Hematopoietic multipotent progenitor cell (in vitro differentiated cells): ENCODE data around the genes PLEKHA7 and KCNJ11.

DNA sequence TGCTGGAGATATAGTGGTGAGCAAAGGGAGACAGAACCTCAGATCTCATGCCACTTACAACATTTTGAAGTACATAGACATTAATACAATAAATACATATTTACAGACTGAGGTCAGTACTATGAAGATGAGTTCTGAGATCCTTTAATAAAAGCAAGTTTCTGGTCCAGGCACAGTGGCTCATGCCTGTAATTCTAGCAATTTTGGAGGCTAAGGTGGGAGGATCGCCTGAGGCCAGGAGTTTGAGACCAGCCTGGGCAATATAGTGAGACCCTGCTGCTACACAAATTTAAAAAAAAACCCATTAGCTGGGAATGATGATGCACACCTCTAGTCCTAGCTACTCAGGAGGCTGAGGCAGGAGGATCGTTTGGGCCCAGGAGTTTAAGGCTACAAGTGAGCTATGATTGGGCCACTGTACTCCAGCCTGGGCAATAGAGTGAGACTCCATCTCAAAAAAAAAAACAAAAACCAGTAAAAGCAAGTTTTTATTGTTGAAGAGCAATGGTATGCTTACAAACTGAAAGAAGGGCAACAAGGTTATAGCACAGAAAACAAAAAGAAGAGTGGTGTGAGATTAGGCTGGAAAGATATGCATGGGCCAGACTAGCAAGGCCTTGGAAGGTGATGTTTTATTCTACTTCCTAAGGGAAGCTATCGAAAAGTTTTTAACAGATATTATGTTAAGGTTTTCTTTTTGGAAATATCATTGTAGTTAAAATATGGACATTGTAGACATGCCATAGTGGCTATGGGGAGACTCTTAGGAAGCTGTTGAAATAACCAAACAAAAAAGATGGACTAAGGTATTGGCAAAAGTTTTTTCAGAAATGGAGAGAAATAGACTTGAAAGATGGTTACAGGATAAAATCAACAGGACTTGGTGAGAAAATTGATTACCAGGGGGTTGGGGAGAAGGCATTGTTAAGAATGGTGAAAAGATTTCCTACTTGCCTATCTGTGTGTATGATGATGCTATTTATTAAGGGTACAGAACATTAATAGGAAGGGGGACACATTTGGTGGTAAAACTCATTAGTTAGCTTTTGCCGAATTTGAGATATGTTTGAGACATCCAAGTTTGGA, 80.0 kb downstream of the PDE3B start:
- CAGE, long polyA plus RNA, result no peak

GRCh38 chr11:14783328-14784232, 108.5 kb downstream of the CYP2R1 start:
- CAGE, long polyA plus RNA, result no peak

DNA sequence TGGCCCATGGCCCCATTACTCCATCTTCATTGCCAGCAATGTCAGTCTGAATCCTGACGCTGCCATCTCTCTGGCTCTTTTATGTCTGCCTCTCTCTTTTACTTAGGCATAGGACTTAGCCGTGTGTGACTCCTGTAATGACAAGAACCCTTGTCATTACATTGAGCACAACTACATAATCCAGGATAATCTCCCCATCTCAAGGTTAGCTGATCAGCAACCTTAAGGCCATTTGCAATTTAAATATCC, 78.7 kb downstream of the CYP2R1 start:
- CAGE, long polyA plus RNA, result no peak

DNA sequence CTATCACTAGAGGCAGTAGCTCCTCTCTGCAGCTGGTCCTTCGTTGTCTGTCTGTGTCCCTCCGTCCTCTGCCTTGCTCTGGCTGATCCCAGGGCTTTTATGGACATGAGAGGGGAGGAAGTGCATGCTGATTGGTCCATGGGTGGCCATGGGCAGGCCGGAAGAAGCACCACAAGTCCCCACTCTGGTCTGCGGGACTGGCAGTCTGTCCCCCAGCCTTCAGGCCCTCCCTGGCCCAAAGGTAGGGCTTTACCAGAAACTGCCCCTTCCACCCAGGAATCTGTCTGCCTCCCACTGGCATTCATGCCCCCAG, 38.6 kb upstream of the CALCB start:
- CAGE, long polyA plus RNA, result no peak

DNA sequence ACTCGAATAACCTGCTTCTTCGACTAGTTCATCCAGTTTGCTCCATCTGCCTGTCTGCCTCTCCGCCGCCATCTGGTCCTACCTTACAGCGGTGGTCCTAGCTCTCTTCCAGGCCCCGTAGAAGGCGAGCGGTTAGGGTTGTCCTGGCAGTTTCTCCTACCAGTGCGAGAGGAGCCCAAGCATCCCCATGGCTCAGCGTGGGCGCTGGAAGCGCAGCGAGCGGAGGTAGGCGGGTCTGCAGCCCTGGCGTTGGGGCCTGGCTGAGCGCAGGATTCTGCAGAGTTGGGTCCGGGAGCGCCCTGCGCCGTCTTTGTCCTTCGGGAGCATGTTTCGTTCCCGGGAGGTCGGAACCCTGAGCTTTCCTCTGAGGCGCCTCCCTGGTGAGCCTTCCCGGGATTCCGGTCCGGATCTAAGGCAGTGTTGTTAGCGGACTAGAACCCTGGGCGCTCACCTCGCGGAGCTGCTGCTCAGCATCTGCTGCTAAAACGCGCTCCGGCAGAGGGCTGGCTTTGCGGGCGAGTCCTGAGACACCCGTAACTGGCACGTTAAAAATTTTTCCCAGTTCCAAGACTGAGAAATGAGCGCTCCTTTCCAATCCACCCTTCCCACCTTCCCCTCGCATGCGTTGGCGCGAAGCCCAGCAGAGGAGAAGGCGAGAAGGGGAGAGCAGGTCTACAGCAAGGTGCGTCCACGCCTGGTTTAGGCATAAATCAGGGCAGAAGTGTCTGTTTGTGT, 468 bp downstream of the CALCB start:
- CAGE, long polyA plus RNA, result no peak

- CAGE, long polyA plus RNA, result no peak
Observed at GRCh38 chr11:15433875-15434284, 319.2 kb downstream of the INSC start.

DNA sequence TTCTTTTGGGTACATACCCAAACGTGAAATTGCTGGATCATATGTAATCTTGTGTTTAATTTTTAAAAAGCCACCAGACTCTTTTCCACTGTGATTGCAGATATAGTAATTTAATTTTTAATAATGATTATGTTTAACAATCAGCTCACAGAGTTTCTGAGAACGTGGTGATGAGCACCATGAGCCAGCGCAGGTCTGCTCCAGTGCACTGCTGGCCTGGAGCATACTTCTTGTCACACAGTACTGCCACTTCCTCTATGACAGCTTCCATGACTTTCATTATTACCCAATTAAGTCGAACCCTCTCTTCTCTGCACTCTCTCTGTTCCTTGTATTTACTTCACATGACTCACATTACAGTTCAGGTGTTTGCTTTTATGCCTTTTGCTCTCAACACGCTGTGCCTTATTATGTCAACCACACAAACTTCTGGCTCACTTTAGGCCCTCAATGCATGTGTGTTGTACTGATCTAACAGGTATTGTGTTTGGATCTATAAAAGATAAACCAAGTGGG, 356.3 kb downstream of the INSC start:
- CAGE, long polyA plus RNA, result no peak

GRCh38 chr11:15769233-15769677, 587.1 kb downstream of the SOX6 start:
- CAGE, long polyA plus RNA, result no peak

- CAGE, long polyA plus RNA, result no peak
Observed at GRCh38 chr11:16610494-16610977, 127.9 kb upstream of the C11orf58 start.

- CAGE, long polyA plus RNA, result no peak
Observed at GRCh38 chr11:16751073-16751796, 12.8 kb downstream of the C11orf58 start.

DNA sequence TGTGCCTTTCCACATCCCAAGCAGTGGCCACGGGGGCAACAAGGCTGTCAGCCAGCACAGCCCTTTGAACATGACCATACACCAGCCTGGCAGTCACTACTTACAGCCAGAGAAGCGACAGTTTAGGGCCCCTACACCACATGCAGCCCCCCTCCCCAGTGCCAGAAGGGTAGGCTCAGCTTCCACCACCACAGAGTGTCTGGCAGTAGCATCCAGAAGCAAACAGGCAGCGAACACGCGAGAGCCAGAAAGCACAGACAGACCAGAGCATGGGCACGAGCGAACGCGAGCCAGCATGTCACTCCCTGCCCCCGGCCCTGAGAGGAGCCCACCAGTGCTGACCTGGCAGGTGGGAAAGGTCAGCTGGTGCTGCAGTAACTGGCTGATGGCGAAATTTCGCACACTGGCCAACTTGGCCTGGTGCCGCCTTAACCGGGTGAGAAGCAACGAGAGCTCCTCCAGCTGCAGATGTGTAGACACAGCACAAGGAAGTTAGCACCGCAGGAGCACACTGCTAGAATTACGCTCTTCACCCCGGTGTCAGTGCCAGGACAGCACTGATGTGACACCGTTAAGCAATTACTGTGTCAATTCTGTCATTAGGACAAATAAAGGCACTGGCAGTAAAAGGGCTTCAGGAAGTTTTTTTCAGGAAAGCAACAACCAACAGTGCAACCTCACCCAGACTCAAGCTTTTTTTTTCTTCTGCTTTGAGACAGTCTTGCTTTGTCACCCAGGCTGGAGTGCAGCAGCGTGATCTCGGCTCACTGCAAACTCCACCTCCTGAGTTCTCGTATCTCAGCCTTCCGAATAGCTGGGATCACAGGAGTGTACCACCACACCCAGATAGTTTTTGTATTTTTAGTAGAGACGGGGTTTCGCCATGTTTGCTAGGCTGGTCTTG, 76.6 kb downstream of the C11orf58 start:
- CAGE, long polyA plus RNA, result no peak

DNA sequence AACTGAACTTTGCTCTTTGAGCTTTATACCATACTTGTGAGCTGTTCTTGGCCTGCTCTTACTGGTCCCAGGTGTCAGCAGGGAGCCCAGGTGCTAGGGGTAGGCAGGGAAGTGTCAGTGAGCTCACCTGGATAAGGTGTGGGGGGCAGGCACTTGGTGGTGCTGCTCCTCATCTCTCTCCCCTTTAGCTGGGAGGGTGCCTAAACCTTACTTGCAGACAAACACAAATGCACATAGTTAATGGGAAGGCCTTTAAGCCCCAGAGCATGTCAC, 114.4 kb downstream of the PLEKHA7 start:
- CAGE, long polyA plus RNA, result no peak

DNA sequence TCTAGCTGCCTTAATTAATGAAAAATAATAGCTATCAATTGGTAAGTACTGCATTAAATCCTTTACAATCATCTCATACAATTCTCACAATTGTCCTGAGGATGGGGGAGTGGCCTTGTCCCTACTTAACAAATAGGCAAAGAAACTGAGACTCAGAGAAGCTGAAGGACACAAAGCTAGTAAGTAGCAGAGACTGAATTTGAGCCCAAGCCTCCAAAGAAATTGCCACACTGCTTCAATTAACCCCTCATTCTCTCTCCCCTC, 92.0 kb downstream of the PLEKHA7 start:
- CAGE, long polyA plus RNA, result no peak

DNA sequence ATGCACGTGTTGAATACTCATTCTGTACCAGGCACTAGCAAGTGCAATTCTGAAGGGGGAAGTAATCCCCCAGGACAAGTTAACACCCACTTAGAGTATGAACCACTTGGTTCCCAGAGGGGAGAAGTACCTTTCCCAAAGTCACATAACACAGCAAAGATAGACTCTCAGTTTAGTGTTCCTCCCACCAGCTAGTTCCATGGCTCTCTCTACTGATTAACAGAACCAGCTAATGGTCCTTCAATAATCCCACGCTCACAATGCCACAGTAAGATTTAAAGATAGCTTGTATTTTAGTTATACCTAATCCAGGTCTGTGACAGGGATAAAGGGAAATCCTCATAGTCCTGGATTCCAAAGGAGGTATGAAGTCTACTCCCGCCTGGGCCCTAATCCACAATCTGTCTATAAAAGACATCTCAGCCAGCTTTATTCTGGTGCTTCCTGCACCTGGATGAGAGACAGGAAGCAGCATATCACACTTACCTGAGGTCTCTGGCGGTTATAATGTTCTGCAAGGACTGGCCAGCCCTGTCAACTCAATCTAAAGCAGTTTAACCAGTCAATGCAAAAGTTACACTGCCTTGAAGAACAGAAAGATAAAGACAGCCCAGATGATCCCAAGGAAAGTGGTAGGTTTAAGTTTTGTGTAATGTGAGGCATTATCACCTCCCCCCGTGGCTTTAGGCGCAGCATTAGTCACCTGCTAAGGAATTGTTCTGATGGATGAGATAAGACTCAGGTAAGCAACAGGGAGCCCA, 57.7 kb downstream of the PLEKHA7 start:
- CAGE, long polyA plus RNA, result no peak

- CAGE, long polyA plus RNA, result no peak
Observed at GRCh38 chr11:17013585-17014471, at the start of gene PLEKHA7. Gene PLEKHA7, minus strand, starts transcription at chr11:17014414.

DNA sequence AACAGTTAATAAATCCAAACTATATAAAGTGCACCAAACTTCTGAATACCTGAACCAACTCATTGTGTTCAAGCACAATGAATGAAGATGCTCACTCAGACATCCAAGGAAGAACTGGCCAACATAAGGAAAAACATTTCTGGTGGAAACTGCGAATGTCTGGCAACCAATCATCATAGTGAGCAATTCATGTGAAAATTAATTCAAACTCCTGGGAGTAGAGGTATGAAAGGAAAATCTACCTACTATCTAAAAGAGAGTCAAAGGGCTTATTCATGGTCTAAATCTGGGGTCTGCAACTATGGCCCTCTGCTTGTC, 2.9 kb downstream of the RPS13 start:
- CAGE, long polyA plus RNA, result no peak

DNA sequence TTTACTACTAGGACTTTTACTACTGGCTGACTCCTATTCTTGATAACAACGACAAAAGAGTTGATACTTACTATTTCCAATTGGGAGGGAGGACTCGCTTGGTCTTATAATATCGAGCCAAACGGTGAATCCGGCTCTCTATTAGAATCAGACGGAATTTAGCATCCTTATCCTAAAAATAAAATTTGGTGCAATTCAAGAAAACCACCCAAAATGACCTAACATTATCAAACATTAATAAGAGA, 2.5 kb downstream of the RPS13 start:
- CAGE, long polyA plus RNA, result no peak

GRCh38 chr11:17387447-17388308, 781 bp downstream of the KCNJ11 start:
- CAGE, long polyA plus RNA, result no peak

DNA sequence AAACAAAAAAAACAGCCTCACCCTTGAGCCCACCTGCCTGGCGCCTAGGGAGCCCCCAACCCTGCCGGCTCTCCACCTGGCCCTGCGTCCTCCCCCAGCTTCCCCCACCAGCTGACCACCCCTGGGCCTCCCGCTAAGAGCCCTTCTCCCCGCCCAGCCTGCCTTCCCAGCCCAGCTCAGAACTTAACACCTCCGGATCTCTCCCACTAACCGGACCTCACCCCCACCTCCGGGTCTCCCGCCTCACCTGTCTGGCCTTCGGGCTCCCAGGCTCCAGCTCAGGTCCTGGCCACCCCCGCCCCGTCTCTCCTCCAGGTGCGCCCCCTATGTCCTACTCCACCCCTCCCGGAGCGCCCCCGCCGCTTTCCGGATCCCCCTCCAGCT, at the start of gene KCNJ11:
TSS of gene KCNJ11 (minus strand) at position 66 of the 384 bp plus-strand sequence.
- CAGE, long polyA plus RNA, result no peak

GRCh38 chr11:17412705-17413116, 24.3 kb upstream of the KCNJ11 start:
- CAGE, long polyA plus RNA, result no peak